Thoracic aorta (tissue), 1 donor: Measurements from ENCODE around the genes GUCY2C and MGST1.

- RAMPAGE, long total RNA, result no peak
These were observed 13.3 kb downstream of the PLBD1 start for GRCh38 chr12:14554197-14554932.

DNA sequence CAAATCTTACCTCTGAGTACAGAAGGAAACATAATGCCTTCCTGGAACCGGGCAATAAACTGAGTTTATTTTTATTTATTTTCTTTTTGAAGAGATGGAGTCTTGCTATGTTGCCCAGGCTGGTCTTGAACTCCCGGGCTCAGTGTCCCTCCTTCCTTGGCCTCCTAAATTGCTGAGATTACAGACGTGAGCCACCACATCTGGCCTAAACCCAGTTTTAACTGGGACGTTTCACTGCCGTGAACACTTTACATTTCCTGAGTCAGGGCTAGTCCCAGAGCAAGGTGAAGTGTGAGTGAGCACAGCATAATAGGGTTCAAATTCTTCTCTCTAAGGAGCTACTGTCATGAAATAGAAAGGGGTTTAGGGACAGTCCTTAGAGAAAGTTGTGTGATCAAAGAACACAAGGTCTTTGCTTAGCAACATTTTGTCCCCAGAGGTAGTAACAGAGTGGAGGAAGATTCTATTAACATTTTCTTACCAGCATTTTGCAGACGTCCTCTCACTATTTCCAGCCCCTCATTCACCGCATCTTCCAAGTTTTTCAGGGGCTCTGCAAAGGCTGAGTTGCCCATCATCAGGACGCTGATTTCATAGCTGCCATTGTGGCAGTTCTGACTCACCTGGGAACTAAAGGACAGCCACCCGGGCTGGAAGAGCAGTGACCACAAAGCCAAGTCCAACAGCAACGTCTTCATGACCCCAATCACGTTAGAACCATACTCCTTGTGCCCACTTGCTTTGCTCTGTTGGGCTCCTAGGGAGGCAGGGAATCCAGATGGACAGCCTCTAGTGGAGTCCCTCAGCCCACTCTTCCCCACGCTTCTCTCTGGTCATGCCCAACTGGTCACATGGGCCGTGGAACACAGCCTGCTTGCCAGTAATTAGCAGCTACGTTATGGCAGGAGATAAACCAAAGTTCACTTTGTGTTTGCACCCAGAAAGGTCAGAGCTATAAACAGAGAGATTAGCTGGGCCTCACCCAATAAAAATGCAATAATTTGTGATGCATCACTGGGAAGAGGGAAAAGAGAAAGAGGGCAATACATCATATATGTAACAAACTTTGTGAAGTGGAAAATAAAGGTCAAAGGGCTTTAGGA lies at the start of gene GUCY2C:
Gene GUCY2C, minus strand, starts transcription at position 849 of the 1,103 bp plus-strand sequence.
- RAMPAGE, long total RNA, result no peak

- RAMPAGE, long total RNA, result no peak
These were observed 268 bp downstream of the H4C16 start for GRCh38 chr12:14770674-14771051.

GRCh38 chr12:14783776-14784241 lies 9.6 kb downstream of the H2AJ start:
- RAMPAGE, long total RNA, result no peak

GRCh38 chr12:14836094-14836870 lies 7.0 kb downstream of the ART4 start:
- RAMPAGE, long total RNA, result no peak

DNA sequence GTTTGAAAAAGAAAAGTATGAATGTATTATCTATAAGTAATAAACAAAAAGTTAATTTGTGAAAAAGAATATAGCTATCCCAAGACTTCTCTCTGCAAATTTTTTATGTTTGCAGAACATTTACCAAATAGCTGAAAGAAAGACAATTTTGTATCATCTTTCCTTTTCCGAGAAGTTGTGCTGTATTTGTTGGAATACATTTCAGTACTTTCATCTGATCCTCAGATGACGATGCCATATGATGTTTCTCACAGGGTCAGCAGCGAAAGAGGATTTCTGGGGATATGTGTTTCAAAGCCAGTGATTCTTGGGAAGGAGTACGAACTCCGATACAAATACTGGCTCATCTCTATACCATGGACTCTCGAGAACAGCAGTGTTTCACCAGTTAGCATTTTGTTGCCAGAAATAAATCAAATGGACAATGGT lies 10.7 kb upstream of the MGP start:
- RAMPAGE, long total RNA, result no peak

- RAMPAGE, long total RNA, result no peak
These were observed 24.9 kb downstream of the ERP27 start for GRCh38 chr12:14913277-14913928.

DNA sequence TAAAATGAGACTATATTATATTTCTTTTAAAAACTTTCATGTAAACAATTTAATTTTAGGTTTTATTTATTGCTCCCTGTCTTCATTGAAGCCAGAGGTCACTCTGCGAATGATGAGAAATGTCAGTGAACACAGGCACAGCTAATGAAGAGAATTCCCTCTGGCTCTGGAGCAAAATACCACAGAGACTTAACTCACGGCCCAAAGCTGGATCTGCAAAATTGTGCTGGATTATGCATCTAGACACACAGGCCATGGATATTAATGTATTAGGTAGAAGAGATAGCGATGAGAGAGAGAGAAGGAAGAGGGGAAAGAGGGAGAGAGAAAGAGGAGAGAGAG lies 3.9 kb downstream of the ARHGDIB start:
- RAMPAGE, long total RNA, result no peak

- RAMPAGE, long total RNA, result no peak
These were observed 14.2 kb downstream of the RERG start for GRCh38 chr12:15207011-15207328.

DNA sequence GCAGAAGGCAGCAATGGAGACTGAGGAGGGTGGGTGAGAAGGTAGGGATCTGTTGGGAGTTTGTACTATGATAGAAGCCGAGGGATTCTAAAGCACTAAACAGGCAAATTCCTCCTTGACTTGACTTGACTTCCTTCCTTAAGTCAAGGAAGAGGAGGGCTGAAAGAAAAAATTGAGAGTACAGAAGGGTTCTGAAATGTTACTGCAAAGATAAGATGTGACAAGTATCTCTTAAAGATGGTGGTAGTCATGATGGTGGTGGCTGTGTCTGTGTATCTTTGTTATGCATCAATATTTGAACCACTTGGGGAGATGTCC lies 107.9 kb downstream of the PTPRO start:
- RAMPAGE, long total RNA, result no peak

DNA sequence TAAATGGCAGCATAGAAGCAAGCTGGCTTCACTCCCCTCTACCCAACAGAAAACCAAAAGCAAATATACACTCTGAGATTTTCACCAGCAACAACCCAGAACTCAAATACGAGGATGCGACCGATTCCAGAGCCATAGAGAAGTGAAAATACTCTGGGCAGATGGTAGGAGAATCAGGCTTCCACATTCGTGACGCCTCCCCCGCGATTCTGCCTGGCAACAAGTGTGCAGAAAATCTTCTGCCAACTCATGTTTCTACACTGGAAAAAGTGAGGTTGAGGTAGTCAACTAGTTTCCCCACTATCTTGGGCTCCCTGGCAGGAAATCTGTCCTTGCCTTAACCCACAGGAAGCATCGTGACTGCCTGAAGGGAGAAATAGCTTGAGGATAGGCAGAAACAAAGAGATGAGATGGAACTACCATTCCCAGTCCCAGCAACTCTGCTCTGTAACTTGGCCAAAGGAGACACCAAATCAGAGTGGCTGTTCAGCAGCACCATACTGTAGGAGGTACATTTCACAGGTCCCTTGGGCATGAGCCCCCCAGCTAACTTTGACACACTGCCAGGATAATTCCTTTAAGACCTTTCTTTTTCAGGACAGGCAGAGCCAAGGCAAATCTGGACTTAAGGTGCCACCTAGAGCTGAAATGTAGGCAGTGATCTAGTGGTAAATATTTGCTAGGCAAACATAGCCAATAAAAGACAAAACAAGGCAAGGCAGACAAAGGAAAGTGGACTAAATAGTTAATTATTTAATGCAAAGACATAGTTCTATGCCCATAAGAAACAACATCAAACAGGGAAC lies 205.0 kb downstream of the PTPRO start:
- RAMPAGE, long total RNA, result no peak

DNA sequence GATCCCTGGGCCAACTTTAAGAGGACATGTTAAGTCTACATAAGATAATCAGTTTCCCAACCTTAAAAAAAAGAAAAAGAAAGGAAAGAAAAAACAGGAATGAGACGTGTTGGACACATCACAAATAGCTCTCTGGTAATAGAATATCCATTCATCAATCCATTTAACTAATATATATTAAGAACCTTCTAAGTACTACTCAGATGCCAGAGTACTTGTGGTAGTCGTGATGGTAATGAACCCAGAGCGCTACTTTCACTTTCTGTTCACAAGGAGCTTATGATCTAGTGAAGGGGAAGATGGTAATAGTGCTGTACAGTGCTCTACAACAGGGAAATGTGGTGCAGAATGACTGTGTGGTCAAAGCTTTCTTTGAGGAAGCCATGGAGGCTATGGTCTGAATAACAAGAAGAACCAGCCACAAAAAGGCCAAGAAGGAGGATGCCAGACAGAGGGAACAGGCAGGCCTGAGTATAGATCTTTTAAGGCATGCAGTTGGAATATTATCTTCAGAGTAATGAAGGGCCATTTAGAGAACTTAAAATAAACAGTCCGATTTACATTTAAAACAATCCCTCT lies 212.0 kb downstream of the PTPRO start:
- RAMPAGE, long total RNA, result no peak

DNA sequence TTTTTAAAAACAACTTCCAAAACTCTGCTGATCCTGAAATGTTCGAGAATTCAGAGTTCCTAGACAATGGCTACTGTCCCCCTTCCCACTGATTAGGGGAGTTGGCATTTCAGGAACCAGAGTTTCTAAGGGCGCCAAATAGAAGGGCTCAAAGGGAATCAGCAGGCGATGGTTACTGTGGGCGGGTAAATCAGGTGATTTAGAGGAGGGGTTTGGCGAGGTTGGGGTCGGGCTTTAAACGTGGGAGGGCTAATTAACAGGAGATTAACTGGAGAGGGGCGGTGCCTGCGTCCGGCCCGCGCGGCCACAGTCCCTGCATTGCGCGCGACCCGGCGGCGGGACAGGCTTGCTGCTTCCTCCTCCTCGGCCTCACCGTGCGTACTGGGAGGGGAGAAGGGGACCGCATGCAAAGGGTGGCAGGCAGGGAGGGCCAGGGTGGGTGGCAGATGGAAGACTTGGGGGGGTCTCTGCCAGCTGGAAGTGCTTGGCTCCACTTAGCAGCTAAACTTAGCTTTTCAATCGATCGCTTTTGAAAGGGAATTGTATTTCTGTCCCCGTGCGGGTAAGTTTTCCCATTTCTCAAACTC lies at the start of gene MGST1:
Gene MGST1, plus strand, starts transcription at position 309 of the 587 bp plus-strand sequence.
- RAMPAGE, long total RNA, result start-site peak on the plus strand centred at position 325 of the sequence, 71 bp wide, 665 reads

- RAMPAGE, long total RNA, result no peak
These were observed 675.2 kb upstream of the LMO3 start for GRCh38 chr12:17281131-17281603.

GRCh38 chr12:19269312-19269885 lies 139.9 kb downstream of the PLEKHA5 start:
- RAMPAGE, long total RNA, result no peak

DNA sequence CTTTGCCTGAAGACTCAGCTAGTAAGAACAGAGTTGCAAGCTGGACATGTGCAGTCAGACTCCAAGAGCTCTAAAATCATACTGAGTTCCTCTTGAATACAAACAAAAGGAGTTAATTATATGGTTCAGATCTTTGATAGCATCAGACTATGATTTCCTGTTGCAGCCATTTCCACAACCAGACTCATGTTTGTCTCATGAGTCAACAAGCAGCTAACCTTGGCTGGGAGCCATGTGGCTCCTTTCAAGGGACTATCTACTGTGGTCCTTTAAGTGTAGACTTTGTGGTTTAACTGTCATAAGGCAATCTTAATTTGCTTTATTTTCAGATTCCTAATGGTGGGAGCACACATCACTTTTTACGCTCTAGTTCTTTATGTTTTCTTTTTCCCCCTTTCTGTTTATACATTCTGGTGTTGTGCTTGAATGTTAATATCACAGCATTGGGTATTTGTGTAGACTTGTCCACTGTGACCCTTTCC lies 144.4 kb downstream of the PLEKHA5 start:
- RAMPAGE, long total RNA, result no peak

DNA sequence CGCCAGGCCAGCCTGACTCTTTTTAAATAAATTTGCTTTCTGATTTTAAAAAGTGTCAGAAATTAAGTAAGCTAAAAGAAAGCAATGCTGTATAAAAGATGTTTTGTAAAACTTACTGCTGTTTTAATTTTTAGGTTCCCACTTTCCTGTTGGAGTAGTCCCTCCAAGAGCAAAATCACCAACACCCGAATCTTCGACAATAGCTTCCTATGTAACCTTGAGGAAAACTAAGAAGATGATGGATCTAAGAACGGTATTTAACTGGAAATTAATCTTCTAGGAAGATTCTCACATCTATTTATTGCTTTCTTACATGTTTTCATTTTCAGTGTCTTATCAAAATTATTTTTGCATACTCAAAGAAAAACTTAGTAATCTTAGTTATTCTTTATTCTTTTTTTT lies 85.5 kb upstream of the AEBP2 start:
- RAMPAGE, long total RNA, result no peak

DNA sequence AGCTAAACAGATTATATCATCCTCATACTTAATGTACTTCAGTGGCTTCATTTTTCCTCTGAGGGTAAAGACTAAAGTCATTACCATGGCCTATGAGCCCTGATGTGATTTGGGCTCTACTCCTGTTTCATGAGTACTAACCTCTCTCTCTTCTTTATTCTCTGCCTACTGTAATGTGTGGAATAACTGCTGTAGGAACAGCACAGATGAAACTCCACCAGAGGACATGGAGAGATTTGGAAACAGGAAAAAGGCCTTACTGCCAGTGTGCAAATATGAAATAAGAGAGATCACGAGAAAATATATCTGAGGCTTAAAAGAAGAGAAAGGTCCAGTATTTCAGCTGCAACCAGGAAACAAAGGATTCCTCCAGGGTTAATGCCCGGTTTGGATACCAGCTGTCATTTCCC lies 422.5 kb upstream of the PDE3A start:
- RAMPAGE, long total RNA, result no peak

DNA sequence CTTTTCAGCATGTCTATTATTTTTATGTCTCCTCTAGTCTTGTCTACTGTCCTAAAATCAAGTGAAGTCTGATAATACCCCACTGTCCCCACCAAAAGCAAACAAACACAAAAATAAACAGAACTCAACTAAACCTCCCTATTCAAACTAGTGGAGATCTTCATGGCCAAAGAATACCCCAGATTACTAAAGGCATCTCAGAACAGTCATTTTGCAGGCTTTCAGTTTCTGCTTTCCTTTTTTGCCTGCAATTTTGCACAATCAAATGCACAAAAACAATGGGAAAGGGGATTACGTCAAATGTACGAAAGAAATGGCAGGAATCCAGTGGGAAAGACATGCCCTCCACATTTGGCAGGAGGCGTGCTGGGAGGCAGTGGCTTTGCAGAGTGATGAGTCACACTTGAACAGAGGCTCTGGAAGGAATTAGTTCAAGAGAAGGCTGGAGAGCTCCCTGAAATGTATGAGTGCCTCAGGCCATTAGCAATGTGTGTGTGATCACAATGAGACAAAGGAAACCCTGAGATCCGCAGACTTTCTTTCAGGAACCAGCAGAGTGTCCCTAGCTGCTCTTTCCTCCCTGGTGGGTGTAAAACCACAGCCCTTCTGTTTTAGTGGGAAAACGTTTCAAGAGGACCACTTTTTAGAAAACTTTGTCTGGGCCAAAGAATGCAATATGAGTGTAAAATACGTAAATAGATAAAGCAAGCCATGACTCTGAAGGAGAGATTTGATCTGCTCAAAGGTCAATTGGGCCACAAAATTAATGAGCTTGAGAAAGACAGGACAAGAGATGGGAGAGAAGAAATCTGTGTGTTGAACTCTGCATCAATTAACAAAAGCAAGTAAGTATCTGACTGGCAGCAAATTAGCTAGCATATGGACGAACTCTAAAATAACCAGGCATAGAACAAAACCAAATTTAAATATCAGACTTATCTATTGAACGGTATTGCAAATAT lies 155.6 kb upstream of the PDE3A start:
- RAMPAGE, long total RNA, result no peak

DNA sequence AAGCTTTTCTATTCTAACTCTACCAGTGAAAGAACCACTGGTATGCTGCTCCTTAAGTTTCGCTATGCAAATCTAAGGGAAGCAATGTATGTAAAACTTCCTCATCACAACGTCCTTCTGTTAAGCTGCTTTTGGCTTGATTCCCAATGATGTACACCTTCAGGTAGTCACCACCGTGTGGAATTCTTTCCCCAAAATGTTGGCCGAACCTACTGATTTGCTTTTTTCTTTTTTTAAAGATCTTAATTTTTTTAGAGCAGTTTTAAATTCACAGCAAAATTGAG lies 84.4 kb upstream of the PDE3A start:
- RAMPAGE, long total RNA, result no peak